NCI-H460 (cell line): ENCODE measurements around a stretch of chr2.

GRCh38 chr2:216673986-216674570 lies 21.3 kb downstream of the IGFBP5 start:
RAMPAGE:
- cytosol, long total RNA: no peak
- long total RNA: no peak
- nucleus, long total RNA: no peak

GRCh38 chr2:216765607-216766273 lies 70.4 kb upstream of the IGFBP5 start:
RAMPAGE:
- cytosol, long total RNA: no peak
- long total RNA: no peak
- nucleus, long total RNA: no peak

GRCh38 chr2:216807673-216808342 lies 52.1 kb downstream of the TNP1 start:
RAMPAGE:
- cytosol, long total RNA: no peak
- long total RNA: no peak
- nucleus, long total RNA: no peak

DNA sequence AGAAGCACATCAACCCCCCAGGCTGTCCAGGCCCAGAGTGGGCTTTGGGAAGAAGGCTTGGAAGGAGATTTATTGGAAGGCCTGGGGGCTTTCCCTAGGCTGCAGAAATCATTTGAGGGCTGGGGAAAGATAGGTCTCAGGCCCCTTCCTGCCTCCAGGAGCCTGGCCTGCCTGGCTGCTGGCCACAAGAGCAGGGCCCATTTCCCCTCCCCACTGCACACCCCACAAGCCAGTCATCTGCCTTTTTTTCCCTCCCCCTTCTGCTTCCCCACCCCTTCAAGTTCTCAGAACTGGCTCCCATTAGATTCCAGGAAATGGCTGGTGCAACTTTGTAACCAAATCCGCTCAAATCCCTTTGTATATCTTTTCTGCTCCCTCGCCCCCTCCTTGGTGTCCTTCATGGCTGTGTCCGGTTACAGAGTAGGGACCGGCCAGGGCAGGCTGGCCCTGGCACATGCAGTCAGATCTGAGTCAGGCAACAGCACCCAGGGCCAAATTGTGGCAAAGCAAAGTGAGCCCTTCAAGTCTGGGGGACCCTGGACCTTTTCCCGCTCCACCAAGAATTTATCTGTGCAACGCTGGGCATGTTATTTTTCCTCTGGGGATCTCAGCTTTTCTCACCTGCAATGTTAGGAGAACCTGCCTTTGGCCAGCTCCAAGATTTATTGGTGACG lies 20.8 kb upstream of the TNP1 start:
RAMPAGE:
- cytosol, long total RNA: no peak
- long total RNA: no peak
- nucleus, long total RNA: no peak

GRCh38 chr2:216909419-216909967 lies 49.6 kb upstream of the TNP1 start:
RAMPAGE:
- cytosol, long total RNA: no peak
- long total RNA: no peak
- nucleus, long total RNA: no peak

RAMPAGE:
- cytosol, long total RNA: no peak
- long total RNA: no peak
- nucleus, long total RNA: no peak
Measured at GRCh38 chr2:217048546-217049107, 188.8 kb upstream of the TNP1 start.

DNA sequence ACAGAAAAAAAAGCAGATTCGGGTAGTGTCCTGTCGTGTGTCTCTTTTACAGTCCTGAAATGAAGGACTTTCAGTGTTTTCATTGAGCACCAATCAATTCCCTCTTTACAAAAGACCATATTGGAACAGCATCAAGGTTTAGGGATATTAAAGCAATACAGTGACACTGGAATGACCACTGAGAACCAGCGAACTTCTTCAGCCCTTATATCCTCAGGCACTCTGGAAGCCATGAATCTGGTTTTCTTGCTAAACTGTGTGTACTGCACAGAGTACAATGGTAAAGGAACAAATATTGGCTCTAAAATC lies 450.3 kb upstream of the TNP1 start:
RAMPAGE:
- cytosol, long total RNA: no peak
- long total RNA: no peak
- nucleus, long total RNA: no peak

GRCh38 chr2:217803605-217803870 lies 199.3 kb downstream of the TNS1 start:
RAMPAGE:
- cytosol, long total RNA: no peak
- long total RNA: no peak
- nucleus, long total RNA: no peak

RAMPAGE:
- cytosol, long total RNA: no peak
- long total RNA: no peak
- nucleus, long total RNA: no peak
Measured at GRCh38 chr2:217913202-217914018, 89.4 kb downstream of the TNS1 start.

DNA sequence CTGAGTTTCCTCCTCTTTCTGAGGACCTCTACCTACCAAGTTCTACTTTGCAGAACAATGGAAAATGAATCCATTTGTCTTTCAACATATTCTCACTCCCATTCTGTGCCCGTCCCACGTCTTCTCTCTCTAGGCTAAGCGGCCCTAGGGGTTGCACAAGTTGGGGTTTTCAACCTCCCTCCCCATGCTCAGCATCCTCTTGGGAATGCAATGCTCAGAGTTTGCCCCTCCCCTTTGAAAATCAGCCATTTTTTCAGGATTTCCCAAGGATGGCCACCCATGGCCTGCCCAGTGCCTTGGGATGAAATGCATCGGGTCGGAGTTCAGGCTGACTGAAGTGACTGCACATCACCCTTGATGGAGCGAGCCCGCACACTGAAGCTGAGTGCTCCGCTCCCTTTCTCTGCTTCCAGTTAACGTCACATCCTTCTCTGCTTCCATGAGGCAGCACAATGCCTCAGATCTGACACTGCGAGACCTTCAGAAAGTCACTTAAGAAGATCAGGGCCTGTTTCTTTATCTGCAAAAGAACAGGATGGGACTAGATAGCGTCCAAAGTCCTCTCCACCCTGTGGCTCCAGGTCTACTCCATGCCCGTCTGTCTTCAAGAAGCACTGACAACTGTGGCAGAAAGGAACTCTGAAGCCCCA lies 87.8 kb downstream of the TNS1 start:
RAMPAGE:
- cytosol, long total RNA: no peak
- long total RNA: no peak
- nucleus, long total RNA: no peak

DNA sequence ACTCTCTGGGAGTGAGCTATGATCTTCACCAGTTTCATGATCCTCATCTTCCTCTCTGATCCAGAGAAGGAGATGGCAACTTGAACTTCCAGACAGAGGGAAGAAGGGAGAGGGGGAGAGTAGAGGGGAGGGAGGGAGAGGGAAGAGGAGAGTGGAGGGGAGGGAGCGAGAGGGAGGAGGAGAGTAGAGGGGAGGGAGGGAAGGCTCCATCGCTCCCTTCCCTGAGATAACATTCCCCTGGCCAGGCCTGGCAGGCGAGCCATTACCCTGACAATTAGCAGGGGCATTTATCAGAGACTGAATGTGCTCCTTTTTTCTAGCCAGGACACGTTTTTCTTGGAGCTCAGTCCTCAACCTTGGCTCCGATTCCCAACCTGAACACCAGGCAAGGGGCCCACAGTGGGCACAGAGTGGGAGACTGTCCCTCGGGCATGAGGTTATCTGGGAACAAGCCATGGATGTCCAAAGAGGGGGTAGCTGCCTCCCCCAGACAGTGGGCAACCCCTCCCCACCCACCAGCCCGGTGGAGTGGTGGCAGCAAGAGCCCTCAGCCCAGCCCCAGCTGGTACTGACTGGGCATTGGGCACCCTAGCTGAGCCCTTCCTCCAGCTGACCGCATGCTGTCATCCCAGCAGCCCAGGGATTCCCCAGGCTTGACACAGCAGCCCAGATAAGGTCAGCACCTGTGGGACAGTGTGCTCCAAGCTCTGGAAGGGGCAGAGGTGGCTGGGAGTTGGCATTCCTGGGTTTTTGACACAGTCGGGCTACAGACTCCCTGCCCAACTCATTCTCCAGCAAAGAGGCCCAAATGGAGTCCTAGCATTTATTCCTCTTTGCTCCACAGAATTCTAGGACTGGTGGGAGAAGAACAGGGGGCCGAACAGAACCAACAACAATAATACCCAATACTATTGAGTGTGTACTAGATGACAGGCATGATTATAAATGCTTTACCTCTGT lies 81.7 kb downstream of the TNS1 start:
RAMPAGE:
- cytosol, long total RNA: no peak
- long total RNA: no peak
- nucleus, long total RNA: no peak

DNA sequence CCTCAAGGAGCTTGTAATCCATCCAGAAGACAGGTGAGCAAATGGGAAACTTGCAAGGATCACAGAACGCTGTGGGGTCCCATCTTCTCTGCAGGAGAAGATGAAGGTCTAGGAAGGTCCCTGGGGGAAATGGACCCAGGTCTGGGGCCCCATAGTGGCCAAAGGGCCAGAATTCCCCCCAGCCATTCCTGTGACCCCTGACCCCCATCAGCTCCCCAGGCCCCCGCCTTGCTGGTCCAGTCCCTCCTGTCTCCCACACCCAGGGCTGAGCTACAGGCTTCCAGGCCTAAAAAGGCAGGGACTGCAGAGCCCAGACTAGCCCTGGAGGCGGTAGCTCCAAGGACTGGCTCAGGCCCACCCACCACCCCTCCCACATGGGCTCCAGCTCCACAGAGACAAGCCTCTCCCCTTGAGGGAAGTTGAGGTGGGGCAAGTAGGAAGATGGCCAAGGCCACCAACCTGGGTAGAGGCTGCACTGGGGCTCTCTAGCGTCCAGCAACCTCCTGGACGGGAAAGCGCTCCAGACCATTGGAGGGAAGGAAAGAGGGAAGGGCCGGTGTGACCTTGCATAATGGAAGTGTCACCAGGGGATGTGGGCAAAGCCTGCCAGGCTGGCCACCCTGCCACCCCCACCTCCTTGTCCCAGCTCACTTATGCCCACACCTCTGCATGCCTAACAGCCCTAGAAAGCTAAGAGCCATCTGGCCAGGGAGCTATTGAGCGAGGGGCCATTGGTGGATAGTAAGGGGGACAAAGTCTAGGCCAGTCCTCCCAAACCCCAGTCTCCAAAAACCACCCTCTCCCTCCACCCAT lies 63.1 kb downstream of the TNS1 start:
RAMPAGE:
- cytosol, long total RNA: no peak
- long total RNA: no peak
- nucleus, long total RNA: no peak

DNA sequence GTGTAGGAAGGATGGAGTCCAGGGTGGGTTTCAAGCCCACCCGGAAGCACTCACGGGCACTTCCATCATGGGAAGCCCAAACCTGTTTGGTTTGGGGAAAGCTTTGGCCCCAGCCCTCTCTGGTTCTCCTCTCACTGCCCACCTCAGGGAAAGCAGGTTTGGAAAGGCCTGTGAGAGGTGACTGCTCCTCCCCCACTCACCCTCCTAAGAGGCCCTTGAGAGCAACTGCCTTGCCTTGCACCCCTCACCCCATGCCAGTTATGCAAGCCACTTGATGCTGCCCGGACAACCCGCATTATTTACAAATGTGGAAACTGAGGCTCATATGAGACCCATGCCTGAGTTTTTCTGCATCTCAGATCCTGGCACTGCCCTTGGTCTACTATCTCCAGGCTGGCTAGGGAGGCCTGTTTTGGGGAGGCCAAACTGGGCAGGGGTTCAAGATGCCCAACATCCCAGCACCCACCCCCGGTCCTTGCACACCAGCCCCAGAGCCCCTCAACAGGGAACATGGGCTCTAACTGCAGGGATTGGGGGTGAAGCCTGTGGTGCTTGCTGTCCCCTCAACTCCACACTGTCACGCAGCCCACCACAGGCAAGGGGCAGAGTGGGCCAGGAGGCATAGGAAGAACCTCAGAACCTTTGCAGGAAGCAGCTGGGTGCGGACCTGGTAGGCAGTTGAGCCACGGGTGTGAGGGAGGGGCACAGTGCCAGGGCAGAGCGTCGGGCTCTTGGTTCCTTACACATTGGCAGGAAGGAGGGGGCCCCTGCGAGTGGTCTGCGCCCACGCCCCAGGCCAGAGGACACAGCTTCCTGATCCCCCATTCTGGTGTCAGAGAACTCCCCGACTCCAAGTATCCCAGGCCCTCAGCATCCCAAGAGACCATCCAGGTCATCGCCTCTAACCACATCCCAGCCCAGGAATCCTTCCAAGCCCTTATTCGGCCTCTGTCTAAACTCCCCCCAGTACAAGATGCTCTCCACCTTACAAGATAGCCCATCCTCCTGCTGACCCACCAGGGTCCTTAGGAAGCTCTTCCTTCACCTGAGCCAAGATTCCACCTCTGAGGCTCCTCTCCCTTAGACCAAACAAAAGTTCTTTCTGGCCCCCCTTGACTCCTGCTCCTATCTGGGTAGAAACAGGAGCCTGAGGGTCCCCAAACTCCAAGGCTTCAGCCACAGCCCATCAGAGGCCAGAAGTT lies 61.6 kb downstream of the TNS1 start:
RAMPAGE:
- cytosol, long total RNA: no peak
- long total RNA: no peak
- nucleus, long total RNA: no peak

DNA sequence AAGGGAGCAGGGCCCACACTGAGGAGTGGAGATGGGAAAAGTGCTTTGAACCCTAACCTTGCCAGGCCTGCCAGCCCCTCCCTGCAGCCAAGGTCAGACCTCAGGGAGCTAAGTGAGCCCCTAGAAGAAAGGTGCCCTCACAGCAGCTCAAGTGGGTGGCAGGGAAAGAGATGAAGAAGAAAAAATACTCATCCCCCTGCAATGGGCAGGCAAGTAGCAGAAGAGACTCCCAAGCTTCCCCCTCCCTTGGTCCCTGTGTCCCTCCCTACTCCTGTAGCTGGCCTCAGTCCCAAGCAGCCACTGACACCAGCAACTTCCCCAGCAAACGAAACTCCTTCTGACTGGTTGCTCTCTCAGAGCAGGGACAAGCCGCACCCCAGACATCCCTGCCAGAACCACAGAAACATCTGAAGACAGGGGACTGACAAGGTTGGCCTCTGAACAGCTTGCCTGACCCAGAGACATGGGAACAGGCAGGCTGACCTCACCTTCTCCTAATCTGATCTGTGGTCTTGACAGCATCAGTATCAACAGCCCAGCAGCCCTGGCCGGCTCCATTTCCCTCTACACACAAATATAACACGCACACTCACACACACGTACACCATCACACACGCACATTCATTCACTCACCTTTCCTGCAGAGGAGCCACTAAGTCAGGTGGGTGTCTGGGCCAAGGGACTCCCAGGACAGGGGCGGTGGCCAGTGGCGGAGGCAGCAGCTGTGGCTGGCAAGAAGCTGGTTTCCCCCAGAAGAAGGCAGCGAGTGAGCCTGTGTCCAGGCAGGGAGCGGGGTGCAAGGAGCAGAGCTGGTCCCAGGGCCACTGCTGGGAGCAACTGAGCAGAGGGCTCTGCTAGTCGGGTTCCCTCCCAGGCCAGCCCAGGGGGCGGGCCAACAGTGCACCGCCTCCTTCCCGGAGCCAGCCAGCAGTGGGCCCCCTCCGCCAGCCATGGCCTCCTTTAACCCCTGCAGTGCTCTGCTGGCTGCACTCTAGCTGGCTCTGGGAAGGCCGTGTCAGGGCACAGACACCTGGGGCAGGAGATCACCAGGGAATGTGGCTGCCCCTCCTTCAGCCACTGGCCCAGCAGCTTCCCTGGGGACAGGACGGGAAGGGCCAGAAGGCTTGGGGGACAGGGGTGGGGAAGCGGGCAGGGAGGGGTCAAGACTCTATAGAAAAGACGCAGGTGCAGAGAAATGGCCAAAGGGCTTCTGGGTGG lies 59.2 kb downstream of the TNS1 start:
RAMPAGE:
- cytosol, long total RNA: no peak
- long total RNA: no peak
- nucleus, long total RNA: no peak

DNA sequence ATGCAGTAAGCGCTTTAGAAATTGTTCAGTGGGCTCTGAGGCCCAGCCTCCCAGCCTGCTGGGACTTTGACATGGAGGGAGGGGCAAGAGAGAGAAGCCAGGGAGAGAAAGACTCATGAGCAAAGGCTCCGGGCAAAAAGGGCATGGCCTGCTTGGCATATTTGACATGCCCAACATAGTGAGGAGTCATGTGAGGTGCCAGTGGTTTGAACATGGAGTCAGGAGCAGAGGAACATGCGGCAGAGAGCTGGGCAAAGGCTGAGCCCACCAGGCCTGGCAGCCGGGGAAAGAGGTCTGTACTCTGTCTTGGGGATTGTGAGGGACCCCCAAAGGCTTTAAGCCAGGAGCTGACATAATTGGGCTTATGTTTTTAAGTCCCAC lies 13.9 kb downstream of the TNS1 start:
RAMPAGE:
- cytosol, long total RNA: no peak
- long total RNA: no peak
- nucleus, long total RNA: no peak

RAMPAGE:
- cytosol, long total RNA: no peak
- long total RNA: no peak
- nucleus, long total RNA: no peak
Measured at GRCh38 chr2:218063393-218063965, 5.6 kb upstream of the RUFY4 start.

RAMPAGE:
- cytosol, long total RNA: no peak
- long total RNA: no peak
- nucleus, long total RNA: no peak
Measured at GRCh38 chr2:218180552-218181076, 13.9 kb upstream of the CXCR1 start.

RAMPAGE:
- cytosol, long total RNA: no peak
- long total RNA: no peak
- nucleus, long total RNA: no peak
Measured at GRCh38 chr2:218236754-218237526, 20.0 kb downstream of the ARPC2 start.

RAMPAGE:
- cytosol, long total RNA: no peak
- long total RNA: no peak
- nucleus, long total RNA: no peak
Measured at GRCh38 chr2:218263608-218264642, 3.1 kb downstream of the GPBAR1 start.

GRCh38 chr2:218272273-218273384 lies 2.3 kb downstream of the PNKD start:
RAMPAGE:
- cytosol, long total RNA: no peak
- long total RNA: no peak
- nucleus, long total RNA: no peak